Aortic smooth muscle cell (primary cell): ENCODE results near the gene STAT6.

- RRBS = no CpG with 5 or more reads among the region's 2 CpGs
These were observed 15.1 kb upstream of the ATP5F1B start for GRCh38 chr12:56660965-56661279.

GRCh38 chr12:56688420-56689138, 495 bp upstream of the PTGES3 start:
- RRBS = 4% methylated on average over 2 of the region's 35 CpGs

- RRBS = no CpG with 5 or more reads among the region's 5 CpGs
These were observed 38.8 kb downstream of the HSD17B6 start for GRCh38 chr12:56801685-56802480.

- RRBS = no CpG with 5 or more reads among the region's 10 CpGs
These were observed 12.7 kb upstream of the TAC3 start for GRCh38 chr12:57029032-57029476.

DNA sequence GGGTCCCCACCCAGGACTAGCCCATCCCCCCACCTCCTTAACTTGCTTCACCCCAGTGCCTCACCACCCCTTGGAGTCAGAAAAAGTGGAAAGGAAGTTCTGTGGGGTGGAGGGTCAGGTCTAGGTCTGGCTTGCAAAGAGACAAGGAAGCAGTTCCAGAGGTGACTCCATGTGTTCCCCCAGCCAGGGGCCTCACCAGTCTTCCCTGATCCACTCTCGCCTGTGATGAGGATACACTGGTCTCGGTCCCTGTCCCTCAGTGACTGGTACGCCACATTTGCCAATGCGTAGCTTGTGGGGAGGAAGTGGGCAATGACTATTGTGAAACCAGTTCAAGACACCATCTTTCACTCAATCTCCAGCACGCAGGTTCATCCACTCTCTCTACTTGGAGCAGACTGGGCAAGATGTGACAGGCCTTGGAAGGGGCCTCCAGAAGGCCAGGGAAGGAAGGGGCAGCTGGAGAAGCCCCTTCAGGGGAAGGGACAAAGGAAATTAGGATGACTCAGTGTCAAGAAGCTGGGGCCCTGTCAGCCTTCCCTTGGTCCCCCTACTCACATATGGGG, 2.4 kb downstream of the MYO1A start:
- RRBS = no CpG with 5 or more reads among the region's 5 CpGs

DNA sequence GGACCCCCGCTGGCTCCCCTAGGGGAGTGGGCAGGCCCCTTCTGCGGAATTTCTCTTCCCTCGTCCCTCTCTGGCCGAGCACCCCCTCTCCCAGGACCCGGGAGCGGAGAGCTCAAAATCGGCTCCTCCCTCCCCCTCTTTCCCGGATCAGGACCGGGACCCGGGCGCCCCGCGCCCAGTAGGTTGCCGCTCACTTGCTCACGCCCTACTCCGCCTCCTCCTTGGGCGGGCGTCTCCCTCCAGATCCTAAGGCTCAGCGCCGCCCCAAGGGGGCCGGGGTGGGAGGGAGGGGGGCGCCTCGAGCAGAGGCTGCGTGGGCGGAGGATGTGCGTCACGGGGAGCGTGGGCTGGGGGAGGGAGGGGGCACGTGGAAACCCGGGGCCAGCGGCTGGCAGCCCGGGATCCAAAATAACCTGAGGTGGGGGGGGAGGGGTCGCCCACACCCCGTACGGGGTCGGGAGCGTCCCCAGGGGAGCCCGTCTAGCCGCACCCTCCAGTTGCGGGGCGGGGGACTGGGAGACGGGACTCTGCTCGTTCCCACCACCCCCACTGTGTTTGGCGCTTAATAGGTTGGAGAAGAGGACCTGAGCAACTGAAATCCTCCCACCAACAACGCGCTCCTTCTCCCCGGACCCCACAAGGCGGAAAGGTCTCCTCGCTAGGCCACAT, 1.8 kb upstream of the NAB2 start:
- RRBS = 2% methylated on average over 13 of the region's 49 CpGs

DNA sequence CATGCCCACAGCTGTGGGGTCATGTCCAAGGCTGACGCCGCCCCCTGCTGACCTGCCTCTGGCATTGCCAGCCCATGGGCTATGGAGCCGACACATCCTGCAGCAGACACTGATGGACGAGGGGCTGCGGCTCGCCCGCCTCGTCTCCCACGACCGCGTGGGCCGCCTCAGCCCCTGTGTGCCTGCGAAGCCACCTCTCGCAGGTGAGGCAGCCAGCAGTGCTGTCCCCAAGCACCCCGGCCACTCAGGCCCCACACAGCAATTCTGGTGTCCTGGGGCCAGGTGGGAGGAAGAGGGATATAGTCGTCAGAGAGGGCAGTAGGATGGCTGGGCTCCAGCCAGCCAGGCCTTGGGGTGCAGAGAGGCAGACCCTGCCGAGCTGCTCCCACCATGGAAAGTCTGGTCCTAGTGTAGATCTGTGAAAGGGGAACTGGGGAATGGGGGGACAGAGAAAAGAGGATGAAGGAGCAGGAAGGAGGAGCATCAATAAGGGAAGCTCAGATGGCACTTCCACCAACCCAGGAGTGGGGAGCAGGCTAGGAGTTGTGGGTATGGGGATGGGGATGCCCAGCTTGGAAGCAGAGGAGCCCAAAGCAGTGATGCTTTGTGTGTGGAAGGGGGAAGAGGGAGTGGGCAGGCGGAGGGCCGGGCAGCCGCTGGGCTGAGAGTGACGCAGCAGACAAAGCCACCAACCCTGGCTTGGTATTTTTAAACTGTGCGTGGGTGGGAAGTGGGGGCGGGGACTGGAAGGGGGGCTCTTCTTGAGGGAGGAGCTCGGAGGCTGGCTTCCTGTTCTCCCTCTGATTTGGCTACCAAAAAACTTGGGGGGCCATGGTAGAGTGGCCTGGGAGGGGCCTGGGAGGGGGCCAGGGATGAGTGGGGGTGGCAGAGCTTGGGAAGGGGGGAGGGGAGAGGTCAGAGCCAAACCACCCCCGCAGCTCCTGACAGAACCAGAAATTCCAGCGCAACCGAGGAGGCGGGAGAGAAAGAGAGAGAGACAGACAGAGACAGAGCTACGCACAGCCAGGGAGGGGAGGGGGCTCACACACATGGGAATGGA, 4.8 kb downstream of the NAB2 start:
- RRBS = no CpG with 5 or more reads among the region's 29 CpGs

GRCh38 chr12:57104295-57104708, 6.9 kb downstream of the STAT6 start:
- RRBS = no CpG with 5 or more reads among the region's 9 CpGs

DNA sequence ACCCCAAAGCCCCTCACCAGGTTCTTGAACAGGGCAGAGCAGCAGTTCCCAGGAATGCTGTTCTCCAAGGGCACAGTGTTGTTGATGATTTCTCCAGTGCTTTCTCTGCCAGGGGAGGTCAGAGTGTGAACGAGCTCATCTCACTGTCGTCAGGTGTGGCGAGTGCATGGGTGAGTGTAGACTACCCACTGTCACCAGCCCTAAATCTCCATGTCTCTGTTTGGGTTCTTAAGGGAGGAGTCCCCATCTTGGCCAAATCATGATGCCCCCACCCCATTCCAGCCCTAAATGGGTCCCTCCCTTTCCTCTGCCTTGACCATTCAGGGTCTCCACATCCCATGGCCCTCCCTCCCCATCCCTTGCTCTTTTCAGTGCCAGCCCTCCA, 6.5 kb downstream of the STAT6 start:
- RRBS = no CpG with 5 or more reads among the region's 3 CpGs

GRCh38 chr12:57109968-57111097, 829 bp downstream of the STAT6 start:
- RRBS = no CpG with 5 or more reads among the region's 31 CpGs

GRCh38 chr12:57111098-57111591, at the start of gene STAT6:
TSS of gene STAT6 (minus strand) at chr12:57111362.
- RRBS = no CpG with 5 or more reads among the region's 11 CpGs

GRCh38 chr12:57129236-57129940, 1.1 kb downstream of the LRP1 start:
- RRBS = under 1% methylated on average over 8 of the region's 12 CpGs

- RRBS = 19% methylated on average over 4 of the region's 14 CpGs
These were observed 13.9 kb downstream of the LRP1 start for GRCh38 chr12:57142029-57142638.

DNA sequence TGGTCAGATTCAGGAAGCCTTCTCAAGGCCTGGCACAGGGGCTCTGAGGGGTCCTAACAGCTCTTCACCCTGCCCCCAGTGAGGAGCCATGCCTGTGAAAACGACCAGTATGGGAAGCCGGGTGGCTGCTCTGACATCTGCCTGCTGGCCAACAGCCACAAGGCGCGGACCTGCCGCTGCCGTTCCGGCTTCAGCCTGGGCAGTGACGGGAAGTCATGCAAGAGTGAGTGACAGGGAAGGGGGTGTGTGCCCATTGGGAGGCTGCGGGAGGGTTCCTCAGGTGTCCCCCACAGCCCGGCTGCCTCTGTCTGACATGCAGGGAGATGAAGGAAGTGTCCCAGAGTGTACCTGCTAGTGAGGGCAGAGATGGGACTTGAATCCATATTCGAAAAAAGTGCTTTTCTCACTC, 28.4 kb downstream of the LRP1 start:
- RRBS = 76% methylated on average over 8 of the region's 11 CpGs

- RRBS = no CpG with 5 or more reads among the region's 8 CpGs
These were observed 31.5 kb downstream of the LRP1 start for GRCh38 chr12:57159747-57160254.

- RRBS = no CpG with 5 or more reads among the region's 13 CpGs
These were observed 41.1 kb downstream of the LRP1 start for GRCh38 chr12:57169389-57169860.

DNA sequence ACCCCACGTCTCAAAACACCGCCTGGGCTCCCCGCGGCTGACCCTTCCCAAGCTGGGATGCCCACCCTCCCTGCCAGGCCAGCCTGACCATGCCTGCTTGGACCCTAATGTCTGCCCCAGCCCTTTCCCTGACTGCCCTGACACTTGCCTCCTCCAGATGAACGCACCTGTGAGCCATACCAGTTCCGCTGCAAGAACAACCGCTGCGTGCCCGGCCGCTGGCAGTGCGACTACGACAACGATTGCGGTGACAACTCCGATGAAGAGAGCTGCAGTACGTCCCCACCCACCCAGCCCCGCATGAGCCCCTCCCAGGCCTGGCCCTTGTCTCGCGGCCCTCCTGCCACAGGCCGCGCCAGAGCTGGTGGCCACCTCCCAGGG, 14.3 kb upstream of the NXPH4 start:
- RRBS = no CpG with 5 or more reads among the region's 21 CpGs

DNA sequence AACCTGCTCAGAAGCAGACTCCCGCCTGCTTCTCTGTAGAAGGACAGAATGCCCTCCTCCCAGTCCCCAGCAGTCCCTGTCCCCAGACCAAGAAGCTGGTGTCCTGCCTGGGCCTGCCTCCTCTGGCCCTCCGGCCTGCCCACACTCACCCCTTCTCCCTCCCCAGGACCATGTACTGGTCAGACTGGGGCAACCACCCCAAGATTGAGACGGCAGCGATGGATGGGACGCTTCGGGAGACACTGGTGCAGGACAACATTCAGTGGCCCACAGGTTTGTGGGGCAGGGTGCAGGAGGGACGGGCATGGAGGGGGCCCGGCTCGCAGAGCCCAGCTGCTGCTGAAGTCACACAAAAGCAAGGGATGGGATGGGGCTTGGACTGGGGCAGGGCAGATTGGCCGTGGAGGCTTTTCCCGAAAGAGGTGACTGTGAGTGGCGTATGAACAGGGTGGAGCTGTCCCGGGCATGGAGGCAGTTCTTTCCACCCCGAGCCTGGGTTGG, 8.0 kb upstream of the NXPH4 start:
- RRBS = no CpG with 5 or more reads among the region's 14 CpGs

GRCh38 chr12:57242992-57244284, 6.5 kb upstream of the NDUFA4L2 start:
- RRBS = 5% methylated on average over 9 of the region's 71 CpGs

DNA sequence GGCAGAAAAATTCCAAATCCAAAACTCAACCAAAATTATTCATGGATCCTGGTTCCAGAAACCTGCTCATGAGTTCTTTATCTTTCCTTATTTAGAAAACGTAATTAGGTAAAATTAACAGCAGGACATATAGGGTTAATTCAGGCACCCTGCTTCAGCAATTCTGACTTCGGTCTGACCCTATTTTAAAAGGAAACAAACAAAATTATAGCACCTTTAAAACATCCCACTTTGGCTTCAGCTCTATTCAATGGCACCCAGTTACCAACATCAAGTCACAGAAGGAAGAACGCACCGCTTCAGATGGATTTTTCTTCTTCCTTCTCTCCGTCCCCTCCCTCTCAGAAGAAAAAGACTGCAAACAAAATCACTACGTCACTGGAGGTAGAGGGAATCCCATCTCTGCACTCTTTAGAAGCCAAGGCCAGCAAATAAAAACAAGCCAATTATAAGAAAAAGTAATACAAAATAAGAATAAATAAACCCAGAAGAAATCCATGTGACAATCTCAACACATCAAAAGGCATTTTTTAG, 89.7 kb downstream of the R3HDM2 start:
- RRBS = no CpG with 5 or more reads among the region's 6 CpGs